Parotid gland (tissue), 1 donor: ENCODE measurements around the genes CXCR2, CFAP65 and NHEJ1.

GRCh38 chr2:217988926-217989306 lies 13.9 kb downstream of the TNS1 start:
- PRO-cap = no peak

- PRO-cap = no peak
These were observed 7.3 kb upstream of the TNS1 start for GRCh38 chr2:218009515-218011042.

DNA sequence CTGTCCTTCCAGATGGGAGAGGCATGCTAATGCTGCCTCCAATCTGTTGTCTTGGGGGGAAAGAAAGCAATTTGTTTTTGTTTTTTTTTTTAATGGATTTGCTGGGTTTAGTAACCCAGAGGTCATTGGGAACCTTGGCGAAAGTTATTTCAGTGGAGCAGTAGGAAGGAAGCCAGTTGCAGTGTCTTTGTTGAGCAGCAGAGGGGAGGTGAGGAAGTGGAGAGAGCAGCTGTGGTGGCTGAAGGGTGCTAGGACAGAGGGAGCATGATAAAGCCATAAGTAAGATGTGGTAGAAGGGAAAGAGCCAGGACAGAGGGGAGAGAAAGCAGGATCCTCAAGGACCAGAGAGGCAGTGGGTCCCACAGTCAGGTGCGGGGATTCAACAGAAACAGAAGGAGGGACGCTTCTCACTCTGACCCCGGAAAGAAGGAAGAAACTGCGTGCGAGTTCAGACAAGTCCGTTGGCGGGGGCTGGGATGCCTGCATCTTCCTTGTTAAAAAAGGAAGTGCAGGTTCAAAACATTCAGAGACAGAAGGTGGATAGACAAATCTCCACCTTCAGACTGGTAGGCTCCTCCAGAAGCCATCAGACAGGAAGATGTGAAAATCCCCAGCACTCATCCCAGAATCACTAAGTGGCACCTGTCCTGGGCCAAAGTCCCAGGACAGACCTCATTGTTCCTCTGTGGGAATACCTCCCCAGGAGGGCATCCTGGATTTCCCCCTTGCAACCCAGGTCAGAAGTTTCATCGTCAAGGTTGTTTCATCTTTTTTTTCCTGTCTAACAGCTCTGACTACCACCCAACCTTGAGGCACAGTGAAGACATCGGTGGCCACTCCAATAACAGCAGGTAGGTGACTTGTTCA lies at the start of gene CXCR2:
Gene CXCR2 (plus strand): TSS at position 526 of the 867 bp plus-strand sequence.
- PRO-cap = no peak

DNA sequence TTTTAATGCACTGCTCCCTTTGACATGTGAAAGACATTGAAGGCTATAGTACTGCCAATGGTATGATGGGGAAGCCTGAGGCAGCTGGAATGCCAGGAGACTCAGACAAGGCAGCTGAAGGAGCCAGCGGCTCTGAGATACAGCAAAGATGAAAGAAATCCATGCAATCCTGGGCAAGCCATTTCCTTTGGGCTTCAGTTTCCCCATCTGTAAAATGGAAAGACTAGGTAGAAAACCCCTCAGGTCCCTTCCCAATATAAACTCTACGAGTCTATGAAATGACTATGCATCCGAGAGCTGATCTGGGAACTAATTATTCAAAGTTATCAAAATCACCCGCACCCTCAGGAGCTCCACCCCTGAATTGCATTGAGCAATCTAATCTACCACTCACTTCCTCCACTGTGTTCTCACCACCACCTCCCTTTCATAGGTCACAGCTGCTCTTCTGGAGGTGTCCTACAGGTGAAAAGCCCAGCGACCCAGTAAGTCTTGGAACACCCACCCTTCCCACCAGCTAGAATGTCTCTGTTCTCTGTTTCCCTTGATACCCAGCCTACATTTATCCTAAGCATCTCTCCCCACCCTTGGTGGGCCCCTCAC lies 3.2 kb downstream of the CXCR2 start:
- PRO-cap = no peak

DNA sequence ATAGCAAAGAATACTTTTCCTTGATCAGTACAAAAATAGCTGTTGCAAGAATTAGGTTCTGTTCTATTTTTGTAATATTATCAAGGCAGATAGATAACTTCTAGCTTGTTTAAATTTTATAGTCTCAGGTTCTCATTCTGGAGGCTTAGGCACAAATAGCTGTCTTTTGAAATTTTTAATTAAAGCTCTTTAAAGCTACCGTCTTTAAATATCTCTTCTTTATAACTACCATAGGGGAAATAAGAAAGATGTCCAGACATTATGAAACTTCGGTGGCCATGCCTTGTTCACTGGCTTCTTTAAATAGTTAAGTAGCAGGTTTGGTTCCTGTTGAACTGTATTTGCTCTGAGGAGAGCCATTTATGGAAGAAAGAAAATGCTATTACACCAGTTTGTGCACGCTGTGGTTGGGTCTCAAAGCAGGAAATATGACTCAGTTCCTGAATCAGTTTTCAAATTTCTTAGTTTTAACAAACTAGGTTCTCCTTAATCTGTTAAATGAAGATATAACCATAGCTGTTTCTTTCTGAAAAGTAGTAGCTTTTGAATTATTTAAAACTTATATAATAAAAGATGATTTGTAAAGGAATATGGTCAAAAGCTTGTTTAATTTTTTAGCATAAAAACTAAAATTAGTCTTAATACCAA lies 12.2 kb downstream of the ARPC2 start:
- PRO-cap = unidirectional peak, minus-strand start at position 271 of the sequence

DNA sequence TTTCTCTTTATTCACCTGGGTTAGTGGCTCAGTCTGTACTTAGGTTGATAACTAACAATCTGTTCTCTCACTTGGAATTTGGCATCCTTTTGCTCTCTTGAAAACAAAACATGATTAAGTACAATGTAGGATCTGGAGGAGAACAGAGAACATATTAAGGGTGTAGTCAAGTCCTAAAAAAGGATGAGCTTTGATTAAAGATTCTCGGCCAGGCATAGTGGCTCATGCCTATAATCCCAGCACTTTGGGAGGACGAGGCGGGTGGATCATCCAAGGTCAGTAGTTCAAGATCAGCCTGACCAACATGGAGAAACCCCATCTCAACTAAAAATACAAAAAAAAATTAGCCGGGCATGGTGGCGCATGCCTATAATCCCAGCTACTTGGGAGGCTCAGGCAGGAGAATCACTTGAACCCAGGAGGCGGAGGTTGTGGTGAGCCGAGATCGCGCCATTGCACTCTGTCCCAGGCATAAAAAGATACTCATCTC lies 16.7 kb downstream of the ARPC2 start:
- PRO-cap = no peak

- PRO-cap = no peak
These were observed 839 bp downstream of the GPBAR1 start for GRCh38 chr2:218261521-218262186.

GRCh38 chr2:218294511-218294999 lies 2.3 kb upstream of the TMBIM1 start:
- PRO-cap = no peak

DNA sequence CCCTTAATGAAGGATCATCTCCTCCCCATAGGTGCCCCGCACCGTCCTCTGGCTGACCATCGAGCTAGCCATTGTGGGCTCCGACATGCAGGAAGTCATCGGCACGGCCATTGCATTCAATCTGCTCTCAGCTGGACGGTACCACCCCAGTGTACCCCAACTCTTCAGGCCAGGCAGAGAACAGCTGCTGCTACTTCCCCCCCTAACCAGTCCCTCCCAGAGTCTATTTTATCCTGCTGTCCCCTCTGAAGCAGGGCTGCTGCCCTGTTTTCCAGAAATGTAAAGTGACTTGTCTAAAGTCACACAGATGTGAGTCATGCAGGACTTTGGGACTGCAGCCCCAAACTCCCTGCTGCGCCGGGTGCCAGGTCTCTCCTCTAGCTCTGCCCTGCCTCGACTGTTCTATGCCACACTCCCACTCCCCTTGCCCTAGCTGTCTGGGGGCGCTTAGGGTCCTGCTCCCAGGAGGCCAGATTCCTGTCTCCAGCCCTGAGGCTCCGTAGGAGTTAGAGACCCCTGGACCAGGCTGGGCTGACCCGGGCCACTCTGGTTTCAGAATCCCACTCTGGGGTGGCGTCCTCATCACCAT lies 4.6 kb downstream of the SLC11A1 start:
- PRO-cap = no peak

- PRO-cap = bidirectional peak, plus-strand start at chr2:218397126, minus-strand start at chr2:218396905
These were observed 2.9 kb upstream of the CTDSP1 start for GRCh38 chr2:218396797-218397210.

GRCh38 chr2:218399980-218400180 lies 212 bp downstream of the CTDSP1 start:
- PRO-cap = bidirectional peak, plus-strand start at chr2:218400029, minus-strand start at chr2:218399540

GRCh38 chr2:218404637-218405036 lies 5.0 kb downstream of the CTDSP1 start:
- PRO-cap = no peak

DNA sequence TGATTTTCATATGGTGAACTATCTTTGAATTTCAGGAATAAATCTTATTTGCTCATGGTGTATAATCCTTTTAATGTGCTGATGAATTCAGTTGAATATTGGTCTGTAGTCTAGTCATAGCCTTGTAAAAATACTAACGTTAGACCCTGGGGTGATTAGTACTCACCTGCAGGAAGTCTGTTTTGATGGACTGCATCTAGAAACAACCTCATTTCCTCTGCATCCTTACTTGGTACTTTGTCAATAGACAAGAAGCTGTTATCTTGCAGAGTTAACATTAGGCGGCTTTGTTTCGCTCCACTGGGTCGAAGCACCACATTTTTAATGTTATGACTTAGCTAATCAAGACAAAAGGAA lies 14.8 kb downstream of the USP37 start:
- PRO-cap = no peak

GRCh38 chr2:218658426-218659075 lies 872 bp downstream of the ZNF142 start:
- PRO-cap = no peak

GRCh38 chr2:218661228-218662211 lies 2.0 kb downstream of the BCS1L start:
- PRO-cap = no peak

- PRO-cap = no peak
These were observed 26.7 kb upstream of the CYP27A1 start for GRCh38 chr2:218755179-218755744.

DNA sequence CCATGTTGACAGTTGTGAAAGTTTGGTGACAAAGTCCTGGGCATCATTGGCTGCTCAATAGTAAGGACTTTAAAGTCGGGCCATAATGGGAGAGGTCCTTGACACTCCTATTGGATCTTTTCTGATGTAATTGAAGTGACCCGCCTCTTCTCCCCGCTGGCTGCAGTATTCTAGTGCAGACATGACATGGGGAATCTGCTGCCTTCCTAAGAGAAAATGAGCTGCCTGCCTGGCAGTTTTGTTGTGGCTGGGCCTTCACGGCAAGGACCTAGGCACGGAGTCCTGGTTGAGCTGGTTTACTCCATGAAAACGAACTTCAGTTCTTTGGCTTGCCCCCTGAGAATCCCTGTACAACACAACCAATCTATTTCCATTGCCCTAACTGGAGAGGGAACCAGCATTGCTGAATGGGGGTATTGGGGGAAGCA lies 26.0 kb upstream of the CYP27A1 start:
- PRO-cap = no peak

GRCh38 chr2:219041343-219041828 lies at the start of gene CFAP65:
CFAP65 (minus strand) TSS chr2:219041516.
- PRO-cap = no peak

DNA sequence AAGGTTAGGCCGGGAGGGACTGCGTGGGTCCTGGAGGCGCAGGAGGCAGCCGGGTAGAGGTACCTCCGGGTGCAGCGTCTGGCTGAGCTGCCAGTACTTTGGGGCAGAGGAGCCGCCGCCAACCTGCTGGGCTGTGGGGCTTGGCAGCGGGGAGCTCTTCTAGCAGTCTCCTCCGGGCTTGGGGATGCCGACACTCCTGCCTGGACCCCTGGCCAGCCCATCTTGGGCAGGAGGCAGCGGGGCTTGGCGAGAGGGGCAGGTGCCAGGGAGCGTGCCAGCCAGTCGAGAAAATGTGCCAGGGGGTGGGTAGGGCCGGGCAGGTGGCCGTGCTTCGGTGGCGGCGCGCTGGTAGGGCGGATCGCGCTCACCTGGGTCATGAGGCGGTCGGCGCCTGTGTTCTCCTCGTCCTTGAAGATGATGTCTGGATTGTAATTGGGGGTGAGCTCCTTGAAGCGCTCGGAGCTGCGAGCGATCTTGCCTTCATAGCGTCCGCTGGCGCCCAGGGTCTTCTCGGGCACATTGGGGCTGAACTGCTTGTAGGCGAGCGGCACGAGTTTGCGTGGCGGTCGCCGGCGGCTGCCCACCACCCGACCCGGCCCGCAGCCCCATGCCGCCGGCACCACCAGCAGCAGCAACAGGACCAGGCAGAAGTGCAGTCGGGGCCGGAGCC lies 801 bp downstream of the IHH start:
- PRO-cap = no peak

GRCh38 chr2:219160129-219161037 lies at the start of gene NHEJ1:
NHEJ1 (minus strand) TSS chr2:219160815.
- PRO-cap = bidirectional peak, plus-strand start at chr2:219160587, minus-strand start at chr2:219160527; bidirectional peak, plus-strand start at chr2:219160931, minus-strand start at chr2:219160787